ENCODE results near the genes ANKRA2 and F2RL1.

GRCh38 chr5:73508491-73508923 lies 10.3 kb downstream of the BTF3 start:
- PRO-cap: no peak

GRCh38 chr5:73564861-73565897 lies at the start of gene ANKRA2:
Gene ANKRA2 (minus strand): TSS chr5:73565639.
- PRO-cap: bidirectional peak, plus-strand start at chr5:73565351, minus-strand start at chr5:73565354; bidirectional peak, plus-strand start at chr5:73565805, minus-strand start at chr5:73565691

GRCh38 chr5:74143649-74144228 lies 496.8 kb downstream of the ENC1 start:
- PRO-cap: no peak

DNA sequence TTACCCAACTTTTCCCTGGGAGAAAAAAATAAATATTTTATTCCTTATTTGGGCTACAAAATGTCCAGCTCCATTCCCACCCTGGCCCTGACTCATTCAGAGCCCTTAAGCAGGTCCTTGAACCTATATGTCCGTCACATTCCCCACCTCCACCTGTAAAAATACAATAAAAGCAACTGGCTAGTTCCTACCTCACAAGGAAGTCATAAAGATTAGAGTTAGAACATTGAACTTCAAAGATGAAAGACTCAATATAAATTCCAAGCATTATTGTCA lies 221.9 kb downstream of the ENC1 start:
- PRO-cap: no peak

DNA sequence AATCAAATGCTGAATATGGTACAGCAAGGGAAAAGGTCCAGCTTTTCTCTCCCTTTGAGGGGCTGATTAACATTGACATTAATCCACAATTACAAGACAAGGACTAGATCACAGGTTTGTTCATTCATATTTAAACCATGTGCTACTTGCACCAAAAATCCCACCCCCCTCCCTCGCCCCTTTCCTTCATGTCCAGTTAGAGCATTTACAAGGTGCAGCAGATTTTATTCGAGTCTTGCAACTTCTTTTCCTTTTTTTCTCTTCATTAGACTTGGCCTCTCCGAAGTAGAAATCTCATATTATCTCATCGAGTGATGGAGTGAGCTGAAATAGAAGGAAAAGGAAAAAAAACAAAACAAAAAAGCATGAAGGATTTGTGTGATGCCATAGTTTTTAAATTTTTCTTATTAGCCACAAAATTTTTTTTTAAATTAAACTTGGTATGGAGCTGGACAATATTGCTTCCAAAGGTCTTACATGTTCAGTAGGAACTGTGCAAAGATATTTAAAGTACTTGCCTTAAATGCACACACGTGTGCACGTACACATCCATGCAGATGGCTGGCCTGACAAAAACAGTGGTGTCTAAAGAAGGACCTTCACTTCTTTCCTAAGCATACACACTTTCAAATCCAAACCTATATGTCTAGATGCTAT lies 10.7 kb downstream of the ENC1 start:
- PRO-cap: no peak

DNA sequence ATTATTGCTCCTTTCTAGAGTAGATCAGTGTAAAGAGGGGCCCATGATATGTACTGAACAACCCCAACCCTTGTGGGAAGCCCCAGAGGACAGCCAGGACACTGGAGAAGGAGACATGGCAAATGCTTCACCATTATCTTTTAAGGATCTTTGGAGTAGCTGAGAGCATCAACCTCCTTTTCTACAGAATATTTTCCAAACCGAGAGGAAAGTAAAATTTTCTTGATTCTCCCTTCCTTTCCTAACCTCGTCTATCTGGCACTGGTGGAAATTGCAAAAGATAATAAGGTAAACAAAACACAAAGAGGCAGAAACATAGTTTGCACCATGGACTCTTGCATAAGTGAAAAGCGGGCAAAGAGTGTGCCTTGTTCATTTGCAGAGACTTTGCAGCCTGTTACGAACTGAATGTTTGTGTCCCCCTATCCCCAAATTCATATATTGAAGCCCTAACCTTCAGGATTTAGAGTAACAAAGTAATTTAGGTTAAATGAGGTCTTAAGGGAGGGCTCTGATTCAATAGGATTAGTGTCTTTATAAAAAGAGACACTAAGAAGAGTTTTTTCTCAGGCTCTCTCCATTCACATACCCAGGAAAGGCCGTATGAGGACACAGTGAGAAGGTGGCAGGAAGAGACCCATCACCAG lies 51.9 kb upstream of the FAM169A start:
- PRO-cap: no peak

GRCh38 chr5:75055500-75056404 lies 3.4 kb upstream of the GCNT4 start:
- PRO-cap: no peak

DNA sequence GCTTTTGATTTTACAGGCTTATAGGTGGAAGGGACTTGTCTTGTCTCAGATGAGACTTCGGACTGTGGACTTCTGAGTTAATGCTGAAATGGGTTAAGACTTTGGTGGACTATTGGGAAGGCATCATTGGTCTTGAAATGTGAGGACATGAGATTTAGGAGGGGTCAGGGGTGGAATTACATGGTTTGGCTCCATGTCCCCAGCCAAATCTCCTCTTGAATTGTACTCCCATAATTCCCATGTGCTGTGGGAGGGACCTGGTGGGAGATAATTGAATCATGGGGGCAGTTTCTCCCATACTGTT lies 74.3 kb downstream of the ANKRD31 start:
- PRO-cap: no peak

DNA sequence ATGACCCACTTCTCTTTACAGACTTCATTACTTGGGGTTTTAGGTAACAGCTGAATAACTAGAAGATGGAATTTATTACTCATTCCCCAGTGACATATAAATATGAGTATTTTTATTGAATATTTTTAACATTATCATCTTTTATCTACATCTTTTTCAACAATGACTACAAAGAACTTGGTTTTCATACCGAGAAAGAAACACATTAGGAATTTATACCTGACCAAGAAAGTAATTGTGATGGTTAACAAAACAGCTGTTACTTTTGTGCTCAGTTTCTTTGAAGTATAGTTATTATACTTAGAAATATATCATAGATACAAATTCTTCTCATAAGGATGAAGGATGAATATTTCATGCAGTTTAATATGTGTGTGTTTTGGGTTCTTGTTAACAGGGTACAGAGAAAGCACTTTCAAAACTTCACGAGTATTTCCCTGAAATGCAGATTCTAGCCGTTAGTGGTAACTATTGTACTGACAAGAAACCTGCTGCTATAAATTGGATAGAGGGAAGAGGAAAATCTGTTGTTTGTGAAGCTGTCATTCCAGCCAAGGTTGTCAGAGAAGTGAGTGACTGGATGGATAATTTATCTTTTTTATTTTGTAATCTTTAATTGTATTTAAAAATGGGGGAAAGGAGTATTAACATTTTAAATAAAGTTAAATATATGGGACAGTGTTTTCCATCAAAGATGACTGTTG lies 21.4 kb downstream of the HMGCR start:
- PRO-cap: no peak

GRCh38 chr5:75593592-75594322 lies 17.5 kb upstream of the ANKDD1B start:
- PRO-cap: no peak

- PRO-cap: no peak
These were observed 14.8 kb upstream of the IQGAP2 start for GRCh38 chr5:76388282-76388699.

GRCh38 chr5:76401686-76402251 lies 1.3 kb upstream of the IQGAP2 start:
- PRO-cap: no peak

- PRO-cap: no peak
These were observed 75.6 kb downstream of the F2RL2 start for GRCh38 chr5:76547141-76548396.

DNA sequence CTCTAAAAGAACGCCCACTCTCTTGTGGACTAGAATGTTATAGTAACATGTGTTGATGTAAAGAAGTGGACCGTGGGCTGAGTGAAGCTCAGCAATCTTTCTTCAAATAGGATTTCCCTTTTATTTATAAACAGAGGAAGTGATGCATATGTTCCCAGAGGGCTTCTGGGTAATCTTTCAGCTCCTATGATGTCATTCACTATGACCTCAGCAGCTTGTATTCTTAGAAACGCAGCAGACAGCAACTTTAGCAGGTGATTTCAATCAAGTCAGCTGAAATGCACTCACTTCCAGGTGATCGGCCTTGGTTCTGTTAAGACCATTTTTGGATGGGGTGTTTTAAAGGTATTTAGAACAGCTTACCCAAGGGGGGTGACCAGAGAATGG lies 14.3 kb downstream of the F2RL2 start:
- PRO-cap: no peak

DNA sequence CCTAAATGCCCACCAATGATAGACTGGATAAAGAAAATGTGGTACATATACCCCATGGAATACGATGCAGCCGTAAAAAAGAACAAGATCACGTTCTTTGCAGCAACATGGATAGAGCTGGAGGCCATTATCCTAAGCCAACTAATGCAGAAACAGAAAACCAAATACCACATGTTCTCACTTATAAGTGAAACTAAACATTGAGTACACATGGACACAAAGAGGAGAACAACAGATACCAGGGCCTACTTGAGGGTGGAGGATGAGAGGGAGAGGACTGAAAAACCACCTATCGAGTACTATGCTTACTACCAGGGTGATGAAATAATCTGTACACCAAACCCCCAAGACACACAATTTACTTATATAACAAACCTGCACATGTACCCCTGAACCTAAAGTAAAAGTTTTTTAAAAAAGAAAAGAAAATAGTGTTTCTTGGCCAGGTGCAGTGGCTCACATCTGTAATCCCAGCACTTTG lies 25.6 kb downstream of the F2R start:
- PRO-cap: no peak

DNA sequence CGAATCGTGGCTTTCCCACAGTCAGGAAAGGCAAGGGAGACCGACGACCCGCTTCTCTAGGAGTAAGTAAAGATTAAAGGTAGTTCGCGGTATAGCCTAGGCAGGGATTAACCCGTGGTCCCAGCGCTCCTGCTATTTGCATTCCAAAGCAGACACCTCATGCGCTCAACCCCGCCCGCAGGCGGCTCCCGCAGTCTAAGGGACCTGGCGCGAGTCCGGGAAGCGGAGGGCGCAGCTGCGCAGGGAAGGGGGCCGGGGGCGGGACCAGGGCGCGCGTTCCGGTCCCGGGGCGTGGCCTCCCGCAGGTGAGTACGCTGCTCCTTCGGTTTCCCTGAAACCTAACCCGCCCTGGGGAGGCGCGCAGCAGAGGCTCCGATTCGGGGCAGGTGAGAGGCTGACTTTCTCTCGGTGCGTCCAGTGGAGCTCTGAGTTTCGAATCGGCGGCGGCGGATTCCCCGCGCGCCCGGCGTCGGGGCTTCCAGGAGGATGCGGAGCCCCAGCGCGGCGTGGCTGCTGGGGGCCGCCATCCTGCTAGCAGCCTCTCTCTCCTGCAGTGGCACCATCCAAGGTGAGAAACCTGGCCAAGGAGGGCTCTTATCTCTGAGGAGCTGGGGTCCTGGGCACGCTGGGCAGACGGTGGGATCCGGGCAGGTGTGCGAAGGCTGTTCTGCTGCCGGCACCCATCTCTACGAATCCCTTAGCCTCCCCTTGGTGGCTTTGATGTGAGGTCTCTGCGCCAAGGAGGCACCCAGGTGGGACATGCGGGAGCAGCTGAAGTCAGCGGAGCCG lies at the start of gene F2RL1:
F2RL1 (plus strand) TSS at position 334 of the 789 bp plus-strand sequence.
- PRO-cap: bidirectional peak, plus-strand start at position 417 of the sequence, minus-strand start at position 68 of the sequence; bidirectional peak, plus-strand start at position 630 of the sequence, minus-strand start at position 558 of the sequence

- PRO-cap: no peak
These were observed 45.9 kb upstream of the ZBED3 start for GRCh38 chr5:77132650-77133628.

DNA sequence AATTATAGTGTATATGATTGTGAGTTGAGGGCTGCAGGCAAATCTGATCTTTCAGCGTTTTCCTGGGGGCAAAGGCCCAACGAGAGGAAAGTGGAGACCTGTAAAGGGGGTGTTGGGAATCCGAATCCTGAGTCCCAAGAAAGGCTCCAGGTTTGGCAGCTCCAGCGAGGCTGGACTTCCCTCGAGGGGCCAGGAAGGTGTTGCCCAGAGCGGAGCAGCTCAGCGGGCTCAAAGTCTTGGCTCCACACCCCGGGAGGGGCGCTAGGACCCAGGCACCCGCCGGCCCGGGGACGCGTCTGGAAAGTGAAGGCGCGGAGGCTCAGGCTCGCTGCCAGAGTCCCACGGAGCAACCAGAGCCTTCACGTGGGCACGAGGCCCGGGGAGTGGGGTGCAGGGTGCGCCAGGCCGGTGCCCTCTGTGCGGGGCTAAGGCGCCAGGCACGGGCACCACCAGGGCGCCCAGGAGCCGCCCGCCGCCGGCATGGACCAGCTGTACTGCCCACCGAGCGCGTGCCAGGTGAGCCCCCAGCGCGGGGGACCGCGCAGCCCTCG lies 30.4 kb upstream of the PDE8B start:
- PRO-cap: no peak

GRCh38 chr5:77181358-77182341 lies 28.8 kb upstream of the PDE8B start:
- PRO-cap: no peak

DNA sequence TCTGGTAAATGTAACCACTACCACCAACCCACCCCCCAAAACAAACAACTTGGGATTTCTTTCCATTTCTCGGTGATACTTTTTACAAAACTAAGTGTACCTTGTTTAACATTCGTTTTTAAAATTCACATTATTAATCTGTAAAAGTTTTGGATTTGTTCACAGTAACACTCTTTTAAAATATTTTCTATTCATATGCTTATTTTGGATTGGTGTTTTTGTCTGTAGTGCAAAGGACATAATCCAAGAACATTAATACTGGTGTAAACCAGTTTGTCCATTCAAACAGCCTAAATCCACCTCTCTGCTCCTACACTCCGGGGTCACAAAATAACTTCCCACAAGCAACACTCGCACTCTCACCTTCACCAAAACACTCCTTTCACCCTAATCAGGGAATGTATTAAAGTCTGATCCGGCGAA lies 803 bp downstream of the AP3B1 start:
- PRO-cap: no peak

All from endodermal cell (in vitro differentiated cells).